HL-60 (cell line): ENCODE results near the genes ARRB1 and DGAT2.

DNA sequence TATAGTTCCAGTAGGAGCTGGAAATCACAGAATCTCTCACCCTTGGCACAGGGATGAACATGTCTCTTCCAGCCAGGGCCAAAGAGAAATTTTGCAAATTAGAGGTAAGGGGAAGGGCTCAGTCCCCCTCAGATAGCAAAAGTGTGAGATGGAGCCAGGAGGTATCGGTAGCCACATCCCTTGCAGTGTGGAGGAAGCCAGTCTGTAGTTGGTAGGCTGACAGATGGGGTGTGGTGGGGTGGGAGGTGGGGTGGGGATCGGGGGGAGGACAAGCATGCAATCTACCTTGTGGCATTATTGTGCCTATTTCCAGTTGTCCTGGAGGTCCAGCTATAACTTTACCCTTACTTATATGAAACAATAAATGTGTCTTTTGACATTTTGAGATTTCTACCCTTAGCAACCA is 25.4 kb downstream of the KCNE3 start:
- RRBS, result no CpG with 5 or more reads among the region's 2 CpGs

DNA sequence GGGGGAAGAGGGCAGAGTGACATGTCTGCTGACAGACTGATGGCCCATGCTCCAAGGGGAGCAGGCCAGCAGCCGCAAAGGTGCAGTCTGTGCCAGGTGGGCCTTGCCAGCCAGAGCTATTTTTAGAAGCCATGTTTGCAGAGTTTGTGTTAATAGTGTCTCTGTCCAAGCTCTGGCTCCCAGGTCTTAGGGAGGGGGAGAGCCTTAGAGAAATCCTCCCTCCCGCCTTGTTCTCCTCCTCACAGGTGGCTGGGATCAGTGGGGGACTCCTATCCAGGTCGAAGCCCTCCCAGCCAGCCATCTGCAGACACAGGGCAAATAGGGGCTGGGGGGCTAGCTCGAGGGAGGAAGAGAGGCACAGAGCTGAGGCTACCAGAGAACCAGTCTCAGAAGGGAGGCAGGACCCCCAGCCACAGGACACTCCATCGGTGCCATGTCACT is 49.4 kb downstream of the CHRDL2 start:
- RRBS, result no CpG with 5 or more reads among the region's 5 CpGs

GRCh38 chr11:74696755-74697434 is 34.3 kb downstream of the CHRDL2 start:
- RRBS, result 7% methylated on average over 4 of the region's 14 CpGs

DNA sequence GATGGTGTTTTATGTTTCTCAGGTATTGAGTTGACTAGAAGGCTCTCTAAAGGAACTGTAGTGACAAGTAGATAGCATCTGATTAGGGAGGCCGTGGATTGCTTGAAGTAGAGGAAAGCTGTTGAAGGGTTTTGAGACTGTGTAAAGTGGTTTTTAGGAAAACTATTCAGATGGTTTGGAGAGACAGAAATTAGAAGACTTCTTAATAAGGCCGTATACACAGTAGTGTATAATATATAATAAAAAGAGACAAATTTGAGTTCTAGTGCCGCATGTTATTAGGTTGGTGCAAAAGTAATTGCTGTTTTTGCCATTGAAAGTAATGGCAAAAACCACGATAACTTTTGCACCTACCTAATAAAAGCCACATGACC is 2.9 kb downstream of the SPCS2 start:
- RRBS, result no CpG with 5 or more reads among the region's 4 CpGs

- RRBS, result no CpG with 5 or more reads among the region's 10 CpGs
Measured at GRCh38 chr11:75143007-75143543, 7.8 kb upstream of the SLCO2B1 start.

- RRBS, result no CpG with 5 or more reads among the region's 14 CpGs
Measured at GRCh38 chr11:75151755-75152730, 1.1 kb downstream of the SLCO2B1 start.

GRCh38 chr11:75346722-75347310 is 4.6 kb downstream of the ARRB1 start:
- RRBS, result no CpG with 5 or more reads among the region's 10 CpGs

- RRBS, result no CpG with 5 or more reads among the region's 6 CpGs
Measured at GRCh38 chr11:75347934-75348687, 3.4 kb downstream of the ARRB1 start.

- RRBS, result 2% methylated on average over 30 of the region's 98 CpGs
Measured at GRCh38 chr11:75351564-75352585, at the start of gene ARRB1. Gene ARRB1, minus strand, starts transcription at chr11:75351661.

GRCh38 chr11:75491995-75492594 is 33.6 kb downstream of the GDPD5 start:
- RRBS, result no CpG with 5 or more reads among the region's 8 CpGs

DNA sequence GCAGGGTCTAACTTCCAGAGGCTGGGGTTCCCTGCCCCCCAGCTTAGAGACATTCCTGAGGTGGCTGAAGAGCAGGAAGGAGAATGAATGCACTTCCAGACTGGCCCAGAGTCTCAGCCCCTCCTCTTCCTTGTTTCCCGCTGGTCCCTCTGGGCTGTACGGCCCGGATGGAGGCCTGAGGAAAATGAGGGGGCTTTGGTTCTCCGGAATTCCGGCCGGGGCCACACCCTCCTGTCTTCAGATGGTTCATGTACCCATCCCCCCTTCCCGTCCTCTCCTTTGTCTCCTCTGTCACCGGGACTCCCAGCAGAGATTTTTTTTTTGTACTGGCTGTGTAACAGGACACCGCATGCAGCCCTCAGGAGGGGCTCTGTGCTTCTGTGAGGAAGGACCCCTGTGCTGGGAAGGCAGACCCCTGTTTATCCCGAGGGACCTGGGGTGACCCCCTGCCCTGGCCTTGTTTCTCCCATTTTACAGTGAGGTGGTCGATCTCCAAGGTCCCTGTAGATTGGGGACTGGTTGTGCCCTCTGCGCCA is 1.1 kb downstream of the SERPINH1 start:
- RRBS, result 37% methylated on average over 3 of the region's 12 CpGs

GRCh38 chr11:75768012-75769101 is at the start of gene DGAT2:
Gene DGAT2, plus strand, starts transcription at chr11:75768778.
- RRBS, result 13% methylated on average over 33 of the region's 90 CpGs

GRCh38 chr11:75812894-75813531 is 2.0 kb upstream of the UVRAG start:
- RRBS, result no CpG with 5 or more reads among the region's 4 CpGs

DNA sequence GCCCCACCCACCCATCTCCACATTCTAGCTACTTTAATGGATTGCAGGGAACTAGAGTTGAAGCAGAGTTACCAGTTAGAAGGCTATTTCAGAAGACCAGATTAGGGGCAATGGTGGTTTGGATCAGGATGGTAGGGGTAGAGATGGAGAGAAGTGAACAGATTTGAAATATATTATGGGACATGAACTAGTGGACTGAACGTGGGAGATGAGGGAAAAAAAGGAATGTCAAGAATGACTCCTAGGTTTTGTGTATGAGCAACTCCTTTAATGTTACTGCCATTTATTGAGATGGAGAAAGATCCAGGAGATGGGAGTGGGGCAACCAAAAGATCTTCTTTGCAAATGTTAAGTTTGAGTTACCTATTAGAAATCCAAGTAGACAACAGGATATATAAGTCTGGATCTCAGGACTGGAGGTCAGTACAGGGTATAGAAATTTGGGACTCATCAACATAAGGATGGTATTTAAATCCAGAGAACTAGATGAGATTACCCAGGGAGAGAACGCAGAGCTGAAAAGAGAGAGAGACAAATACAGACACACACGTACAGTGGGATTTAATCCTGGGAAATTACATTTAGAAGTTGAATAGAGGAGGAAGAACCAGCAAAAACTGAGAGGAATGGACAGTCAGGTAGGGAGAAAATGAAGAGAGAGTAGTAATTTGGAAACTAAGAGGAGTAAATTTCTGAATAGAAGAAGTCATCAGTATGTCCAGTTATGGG is 134.6 kb downstream of the WNT11 start:
- RRBS, result no CpG with 5 or more reads among the region's 3 CpGs

- RRBS, result no CpG with 5 or more reads among the region's 3 CpGs
Measured at GRCh38 chr11:76083779-76084212, 122.5 kb downstream of the WNT11 start.

DNA sequence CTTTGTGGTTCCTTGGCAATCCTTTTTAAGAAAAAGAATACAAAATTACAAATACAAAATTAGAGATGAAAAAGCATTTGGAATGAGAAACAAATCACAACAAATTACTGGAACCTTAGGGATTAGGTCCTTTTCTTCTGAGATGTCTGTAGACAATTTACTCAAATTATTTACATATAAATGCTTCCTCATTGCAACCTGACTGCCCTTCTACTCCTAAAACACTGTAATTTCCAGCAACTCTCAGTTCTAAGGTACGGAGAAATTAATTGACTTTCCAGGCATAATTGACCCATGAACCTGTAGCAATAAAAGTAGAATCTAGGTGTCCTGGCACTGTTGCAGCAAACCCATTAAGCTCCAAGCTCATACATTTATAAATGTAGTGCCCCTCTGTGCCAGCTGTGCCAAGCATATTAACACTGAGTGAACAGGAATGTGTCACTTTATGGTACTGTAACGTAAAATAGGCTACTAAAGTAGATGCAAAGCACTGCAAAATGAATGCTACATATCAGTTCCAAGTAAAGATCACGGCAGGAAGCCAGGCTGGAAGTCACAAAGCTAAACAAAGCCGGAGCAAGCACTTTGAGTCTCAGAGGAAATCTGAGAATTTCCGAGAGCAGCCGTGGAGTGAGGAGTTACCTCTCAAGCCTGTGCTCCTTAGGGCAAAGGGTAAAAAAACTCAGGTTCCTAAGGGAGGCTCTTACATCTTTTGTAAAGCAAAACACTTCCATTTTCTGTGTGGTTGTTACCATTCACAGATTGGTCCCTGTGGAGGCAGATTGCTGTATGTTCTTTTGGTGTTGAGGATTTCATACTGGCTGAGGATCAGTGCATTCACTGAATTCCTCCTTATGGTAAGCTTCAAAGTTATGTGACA is 85.8 kb downstream of the WNT11 start:
- RRBS, result no CpG with 5 or more reads among the region's 6 CpGs

GRCh38 chr11:76186766-76187386 is 19.4 kb downstream of the WNT11 start:
- RRBS, result no CpG with 5 or more reads among the region's 24 CpGs

- RRBS, result no CpG with 5 or more reads among the region's 8 CpGs
Measured at GRCh38 chr11:76592428-76592969, 78.0 kb downstream of the LRRC32 start.

DNA sequence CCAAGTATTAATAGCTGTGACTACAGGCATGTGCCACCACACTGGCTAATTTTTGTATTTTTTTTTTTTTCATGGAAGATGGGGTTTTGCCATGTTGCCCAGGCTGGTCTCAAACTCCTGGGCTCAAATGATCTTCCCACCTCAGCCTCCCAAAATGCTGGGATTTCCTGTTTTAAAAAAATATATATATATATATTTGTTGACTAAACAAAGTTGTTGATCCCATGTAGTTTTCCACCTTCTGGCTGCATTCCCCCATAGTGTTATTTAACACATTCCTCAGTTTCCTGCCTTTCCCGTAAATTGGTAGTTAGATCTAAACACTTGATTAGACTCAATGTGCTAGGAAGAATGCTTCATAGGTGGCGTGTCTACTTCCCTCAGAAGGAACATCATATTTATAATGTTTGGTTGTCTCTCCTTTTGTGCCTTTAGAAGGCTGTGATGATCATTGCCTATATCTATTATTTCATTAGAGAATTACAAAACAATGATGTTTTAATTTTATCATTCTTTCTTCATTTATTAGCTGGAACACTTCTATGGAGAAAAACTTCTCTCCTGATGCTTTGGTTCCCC is 38.7 kb downstream of the LRRC32 start:
- RRBS, result no CpG with 5 or more reads among the region's 2 CpGs

GRCh38 chr11:76656787-76657099 is 13.8 kb downstream of the LRRC32 start:
- RRBS, result no CpG with 5 or more reads among the region's 7 CpGs